Lung (tissue), 4 donors: Measurements from ENCODE around the genes MSGN1, RDH14 and NT5C1B.

- PRO-cap, result no peak
- RAMPAGE, long total RNA, result no peak
- RRBS, result no CpG with 5 or more reads among the region's 9 CpGs
These were observed at the start of gene MSGN1 for GRCh38 chr2:17816370-17816694. Gene MSGN1, plus strand, starts transcription at chr2:17816460.

DNA sequence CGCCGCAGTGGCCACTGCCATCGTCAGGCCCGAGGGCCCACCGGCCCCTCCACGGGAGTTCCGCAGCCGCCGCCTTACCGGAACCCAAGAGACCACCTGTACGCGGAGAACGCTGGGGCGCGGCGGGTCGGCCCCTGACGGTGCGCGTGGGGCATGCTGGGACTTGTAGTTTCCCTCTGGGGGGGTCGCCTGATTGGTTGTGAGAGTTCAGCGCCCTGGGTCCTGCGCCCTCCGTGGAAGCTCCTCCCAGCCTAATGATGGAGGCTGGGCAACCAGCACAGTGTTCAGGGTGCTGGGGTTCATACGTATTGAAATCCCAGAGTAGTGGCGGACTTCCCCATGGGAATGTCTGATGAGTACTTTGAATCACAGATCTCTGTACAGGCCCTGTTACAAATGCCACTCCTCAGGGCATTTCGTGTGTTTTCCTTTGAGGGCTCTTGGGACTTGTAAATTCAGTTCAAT lies at the start of gene RDH14:
Gene RDH14 (minus strand): TSS at position 102 of the 465 bp plus-strand sequence.
- PRO-cap, result bidirectional peak, plus-strand start at position 280 of the sequence, minus-strand start at position 102 of the sequence
- RAMPAGE, long total RNA, result no peak
- RRBS, result under 1% methylated on average over 8 of the region's 27 CpGs

GRCh38 chr2:18589346-18589808 lies at the start of gene NT5C1B:
Gene NT5C1B, minus strand, starts transcription at chr2:18589569.
- PRO-cap, result no peak
- RAMPAGE, long total RNA, result no peak
- RRBS, result no CpG with 5 or more reads among the region's 1 CpG

- PRO-cap, result no peak
- RAMPAGE, long total RNA, result no peak
- RRBS, result no CpG with 5 or more reads among the region's 4 CpGs
These were observed 343.5 kb upstream of the NT5C1B start for GRCh38 chr2:18932850-18933242.

- PRO-cap, result no peak
- RAMPAGE, long total RNA, result no peak
- RRBS, result no CpG with 5 or more reads among the region's 14 CpGs
These were observed 3.7 kb upstream of the OSR1 start for GRCh38 chr2:19362077-19362650.

DNA sequence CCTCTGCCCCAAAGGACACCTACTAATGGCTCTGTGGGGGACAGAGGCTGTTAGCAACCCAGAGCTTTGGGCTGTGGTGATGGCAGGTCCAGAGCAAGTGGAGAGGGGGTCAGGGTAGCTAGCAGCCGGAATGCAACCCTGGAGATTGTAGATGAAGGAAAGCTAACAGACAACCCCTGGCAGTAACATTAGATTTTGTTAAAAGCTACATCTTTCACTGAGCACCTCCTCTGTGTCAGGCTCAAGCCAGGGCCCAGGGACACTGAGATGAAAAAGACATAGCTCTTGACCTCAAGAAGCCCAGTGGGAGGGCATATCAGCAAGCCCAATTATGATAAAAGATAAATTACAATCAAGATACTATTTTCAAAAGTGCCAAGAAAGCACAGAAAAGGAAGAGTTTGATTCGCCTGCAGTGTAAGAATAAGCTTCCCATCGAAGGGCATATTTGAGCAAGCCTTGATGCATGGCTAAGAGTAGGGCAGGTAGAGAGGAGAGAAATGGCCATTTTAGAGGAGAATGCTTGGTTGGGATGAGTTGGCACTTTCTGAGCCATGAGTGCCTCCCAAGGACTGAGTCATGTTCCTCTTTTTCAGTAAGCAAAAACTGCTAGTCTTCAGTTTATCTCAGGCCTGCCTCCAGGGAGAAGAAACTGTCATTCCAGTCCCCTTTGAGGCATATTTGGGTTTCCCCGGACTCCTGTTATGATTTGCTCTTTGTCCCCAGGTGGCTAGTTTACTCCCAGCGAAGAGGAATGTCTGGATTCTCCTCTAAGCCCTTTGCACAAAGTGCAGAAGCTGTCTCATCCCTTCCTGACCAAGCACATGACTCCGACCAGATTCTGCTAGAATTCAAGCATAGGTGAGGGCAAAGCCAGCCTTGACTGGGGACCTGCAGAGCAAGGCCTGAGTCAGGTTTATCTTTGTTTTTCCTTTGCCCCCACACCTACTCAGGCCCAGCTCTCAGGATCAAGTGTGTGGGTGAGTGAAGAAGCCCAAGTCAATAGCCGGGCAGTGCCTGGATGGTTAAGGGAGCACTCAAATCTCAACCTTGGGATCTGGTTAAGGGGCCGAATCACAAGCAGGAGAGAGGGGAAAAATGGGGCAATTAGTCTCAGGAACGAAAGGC lies 115.4 kb downstream of the TTC32 start:
- PRO-cap, result no peak
- RAMPAGE, long total RNA, result no peak
- RRBS, result no CpG with 5 or more reads among the region's 9 CpGs

DNA sequence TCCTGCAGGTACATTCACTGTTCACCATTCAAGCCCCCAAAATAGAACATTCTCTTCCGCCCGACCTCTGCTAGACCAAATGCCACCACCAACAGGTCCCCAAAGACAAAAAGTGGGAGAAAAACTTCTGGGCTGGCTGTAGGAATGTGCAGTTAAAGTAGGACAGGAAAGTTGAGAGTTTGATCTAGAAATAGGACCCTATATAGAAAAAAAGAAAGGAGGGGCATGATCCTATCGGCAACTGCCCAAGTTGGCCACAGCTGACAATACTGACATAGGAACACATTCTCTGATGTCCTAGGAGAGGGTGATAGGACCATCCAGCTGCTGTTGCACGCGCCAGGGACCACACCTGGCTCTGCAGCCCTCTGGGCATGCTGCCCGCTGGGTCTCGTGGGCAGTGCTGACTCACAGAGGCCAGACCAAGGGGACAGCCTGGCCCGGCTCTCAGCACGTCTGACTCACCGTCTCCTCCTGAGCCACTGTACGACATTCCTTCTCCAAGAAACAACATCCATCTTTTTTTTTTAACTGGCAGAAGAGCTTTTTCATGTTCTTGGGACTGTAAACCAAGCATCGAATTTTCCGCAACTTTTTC lies 100.5 kb downstream of the TTC32 start:
- PRO-cap, result no peak
- RAMPAGE, long total RNA, result no peak
- RRBS, result no CpG with 5 or more reads among the region's 13 CpGs

- PRO-cap, result no peak
- RAMPAGE, long total RNA, result no peak
- RRBS, result no CpG with 5 or more reads among the region's 2 CpGs
These were observed 9.5 kb downstream of the LAPTM4A start for GRCh38 chr2:20041910-20042369.

- PRO-cap, result no peak
- RAMPAGE, long total RNA, result no peak
- RRBS, result no CpG with 5 or more reads among the region's 5 CpGs
These were observed 11.2 kb upstream of the LAPTM4A start for GRCh38 chr2:20062551-20063033.

- PRO-cap, result no peak
- RAMPAGE, long total RNA, result no peak
- RRBS, result no CpG with 5 or more reads among the region's 6 CpGs
These were observed 29.5 kb upstream of the LAPTM4A start for GRCh38 chr2:20080939-20081290.

DNA sequence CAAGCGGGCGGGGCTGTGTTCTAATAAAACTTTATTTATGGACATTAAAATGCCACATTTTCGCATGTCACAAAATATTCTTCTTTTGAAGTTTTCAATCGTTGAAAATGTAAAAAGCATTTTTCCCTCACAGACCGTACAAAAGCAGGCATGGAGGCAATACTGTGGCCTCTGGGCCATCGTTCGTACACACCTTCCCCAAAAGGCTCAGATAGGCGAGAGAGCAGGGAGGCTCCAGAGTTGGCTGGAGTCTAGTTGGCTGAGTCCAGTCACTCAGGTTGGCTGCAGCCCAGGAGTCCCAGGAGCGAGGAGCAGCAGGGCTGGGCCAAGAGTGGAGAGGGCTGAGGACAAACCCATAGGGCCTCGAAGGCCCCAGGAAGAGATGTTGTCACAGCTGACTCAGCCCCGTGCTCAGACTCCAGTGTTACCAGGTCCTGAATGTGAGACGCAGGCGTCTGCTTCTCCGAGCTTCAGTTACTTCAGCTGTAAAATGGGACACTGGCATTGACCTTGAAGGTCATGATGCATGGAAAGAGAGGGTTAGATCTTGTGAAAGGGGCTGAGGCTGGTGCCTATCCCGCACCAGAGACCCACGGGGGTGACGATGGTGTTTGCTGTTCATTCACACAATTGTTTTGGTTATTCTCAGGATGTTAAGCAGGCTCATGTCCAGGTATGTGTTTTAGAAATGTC lies 42.4 kb downstream of the SDC1 start:
- PRO-cap, result no peak
- RAMPAGE, long total RNA, result no peak
- RRBS, result no CpG with 5 or more reads among the region's 17 CpGs

- PRO-cap, result no peak
- RAMPAGE, long total RNA, result no peak
- RRBS, result no CpG with 5 or more reads among the region's 34 CpGs
These were observed 23.9 kb downstream of the SDC1 start for GRCh38 chr2:20200672-20201799.

DNA sequence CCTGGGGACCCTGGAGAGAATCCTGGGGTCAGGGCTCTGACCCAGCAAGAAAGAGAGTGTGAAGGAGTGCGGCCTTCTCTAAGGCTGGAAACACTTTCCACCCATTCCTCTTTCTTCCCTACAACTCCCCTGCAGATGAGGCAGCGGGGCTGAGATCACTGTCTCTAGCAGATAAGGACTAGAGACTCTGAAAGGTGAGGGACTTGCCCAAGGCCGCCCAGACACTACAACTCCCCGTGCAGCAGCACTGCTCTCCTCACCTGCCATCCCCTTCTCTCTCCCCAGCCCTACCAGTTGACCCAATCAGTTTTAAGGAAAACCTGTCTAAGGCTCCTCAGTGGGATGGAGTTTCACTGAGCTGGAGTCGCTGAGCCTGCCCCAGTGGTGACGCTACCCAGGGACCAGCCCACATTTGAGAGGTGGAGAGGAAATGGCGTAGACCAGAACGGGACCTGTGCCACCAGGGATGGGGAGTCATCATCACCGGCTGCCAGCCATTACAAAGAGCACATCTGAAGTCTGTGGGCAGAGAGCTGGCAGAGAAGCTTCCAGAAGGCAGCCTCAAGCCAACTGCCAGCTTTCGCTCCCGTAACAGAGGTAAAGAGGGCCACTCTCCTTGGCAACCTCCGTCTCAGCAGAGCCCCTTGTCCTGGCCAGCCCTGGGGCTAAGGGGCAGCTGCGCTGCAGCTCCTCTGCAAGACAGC lies 15.7 kb downstream of the SDC1 start:
- PRO-cap, result no peak
- RAMPAGE, long total RNA, result no peak
- RRBS, result no CpG with 5 or more reads among the region's 13 CpGs

DNA sequence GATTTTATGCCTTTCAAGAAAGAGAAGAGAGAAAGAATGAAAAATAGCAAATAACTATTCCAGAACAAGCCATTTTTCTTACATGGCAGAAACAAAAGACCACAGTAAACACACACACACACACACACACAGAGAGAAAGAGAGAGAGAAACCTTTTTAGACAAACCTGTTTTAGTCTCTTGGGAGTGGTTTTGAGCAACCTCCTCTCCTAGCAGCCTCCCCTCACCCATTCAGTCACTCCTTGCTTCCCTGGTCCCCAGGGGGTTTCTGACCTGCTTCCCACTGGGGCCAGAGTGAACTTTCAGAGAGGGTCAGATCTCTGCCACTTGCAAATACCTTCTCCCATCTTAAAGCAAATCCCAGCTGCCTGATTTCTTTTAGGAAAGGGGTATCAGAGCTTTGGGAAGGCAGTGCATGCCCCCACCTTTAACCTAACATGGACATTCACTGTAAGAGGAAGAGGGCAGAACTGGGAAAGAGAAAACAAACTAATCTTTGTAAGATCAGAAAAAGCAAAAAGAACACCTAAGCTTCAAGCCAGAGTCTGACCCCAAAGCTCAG lies 2.9 kb downstream of the SDC1 start:
- PRO-cap, result no peak
- RAMPAGE, long total RNA, result no peak

DNA sequence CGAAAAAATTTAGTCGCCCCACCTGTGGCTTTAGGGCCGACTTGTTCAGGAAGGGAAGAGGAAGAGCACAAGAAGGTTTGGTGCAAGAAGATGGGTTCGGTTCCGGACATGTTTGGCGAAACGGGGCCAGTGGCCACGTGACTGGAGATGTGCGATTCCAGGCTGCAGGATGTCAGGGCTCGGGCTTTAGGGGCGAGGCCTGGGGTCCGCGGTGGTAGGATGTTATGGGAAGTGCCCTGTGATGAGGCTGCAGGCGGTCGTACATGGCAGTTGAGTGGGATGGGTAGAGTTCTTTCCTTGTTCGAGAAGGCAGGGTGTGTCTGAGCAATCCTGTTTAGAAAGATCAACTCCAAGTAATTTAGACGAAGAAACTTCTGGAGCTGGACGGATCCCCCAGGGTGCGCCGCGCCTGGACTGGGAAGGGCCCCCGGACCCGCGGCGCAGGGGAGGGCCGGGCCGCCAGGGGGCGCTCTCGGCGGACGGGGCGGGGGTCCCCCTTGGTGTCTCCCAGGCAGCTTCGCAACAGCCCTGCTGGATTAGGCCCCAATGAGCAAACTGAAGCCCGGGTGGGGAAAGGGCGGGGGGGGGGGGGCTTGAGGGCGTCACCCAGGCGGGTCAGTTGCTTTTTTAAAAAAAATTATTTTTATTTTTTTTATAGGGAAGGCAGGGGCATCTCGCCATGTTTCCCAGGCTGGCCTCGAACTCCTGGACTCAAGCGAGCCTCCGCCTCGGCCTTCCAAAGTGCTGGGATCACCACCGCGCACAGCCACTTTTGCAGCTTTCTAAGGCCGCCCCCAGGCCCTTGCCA lies 17.2 kb upstream of the SDC1 start:
- PRO-cap, result no peak
- RAMPAGE, long total RNA, result no peak
- RRBS, result 6% methylated on average over 8 of the region's 45 CpGs

GRCh38 chr2:20243142-20243549 lies 18.2 kb upstream of the SDC1 start:
- PRO-cap, result no peak
- RAMPAGE, long total RNA, result no peak
- RRBS, result no CpG with 5 or more reads among the region's 7 CpGs

DNA sequence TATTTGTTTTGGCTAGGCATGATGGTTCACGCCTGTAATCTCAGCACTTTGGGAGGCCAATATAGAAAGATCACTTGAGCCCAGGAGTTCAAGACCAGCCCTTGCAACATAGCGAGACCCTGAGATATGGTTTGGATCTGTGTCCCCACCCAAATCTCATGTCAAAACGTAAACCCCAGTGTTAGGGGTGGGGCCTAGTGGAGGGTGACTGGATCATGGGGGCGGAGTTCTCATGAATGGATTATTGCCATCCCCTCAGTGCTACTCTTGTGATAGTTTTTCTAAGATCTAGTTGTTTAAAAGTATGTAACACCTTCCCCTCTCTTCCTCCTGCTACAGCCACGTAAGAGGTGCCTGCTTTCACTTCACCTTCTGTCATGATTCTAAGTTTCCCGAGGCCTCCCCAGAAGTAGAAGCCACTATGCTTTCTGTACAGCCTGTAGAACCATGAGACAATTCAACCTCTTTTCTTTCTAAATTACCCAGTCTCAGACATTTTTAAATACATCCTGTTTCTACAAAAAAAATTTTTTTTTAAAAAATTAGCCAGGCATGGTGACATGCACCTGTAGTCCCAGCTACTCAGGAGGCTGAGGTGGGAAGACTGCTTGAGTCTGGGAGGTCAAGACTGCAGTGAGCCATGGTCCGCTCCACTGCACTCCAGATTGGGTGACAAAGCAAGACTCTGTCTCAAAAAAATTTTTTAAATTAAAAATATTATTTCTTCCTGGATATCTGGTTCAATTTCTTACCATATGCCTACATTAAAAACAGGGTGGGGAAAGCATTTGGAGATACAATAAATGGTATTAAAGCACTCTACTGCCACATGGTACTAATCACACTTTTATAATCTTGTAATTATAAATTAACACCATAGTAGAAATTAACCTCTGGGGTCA lies 16.8 kb downstream of the PUM2 start:
- PRO-cap, result no peak
- RAMPAGE, long total RNA, result no peak
- RRBS, result no CpG with 5 or more reads among the region's 7 CpGs

- PRO-cap, result no peak
- RAMPAGE, long total RNA, result no peak
- RRBS, result no CpG with 5 or more reads among the region's 6 CpGs
These were observed 3.5 kb downstream of the PUM2 start for GRCh38 chr2:20346916-20347675.

DNA sequence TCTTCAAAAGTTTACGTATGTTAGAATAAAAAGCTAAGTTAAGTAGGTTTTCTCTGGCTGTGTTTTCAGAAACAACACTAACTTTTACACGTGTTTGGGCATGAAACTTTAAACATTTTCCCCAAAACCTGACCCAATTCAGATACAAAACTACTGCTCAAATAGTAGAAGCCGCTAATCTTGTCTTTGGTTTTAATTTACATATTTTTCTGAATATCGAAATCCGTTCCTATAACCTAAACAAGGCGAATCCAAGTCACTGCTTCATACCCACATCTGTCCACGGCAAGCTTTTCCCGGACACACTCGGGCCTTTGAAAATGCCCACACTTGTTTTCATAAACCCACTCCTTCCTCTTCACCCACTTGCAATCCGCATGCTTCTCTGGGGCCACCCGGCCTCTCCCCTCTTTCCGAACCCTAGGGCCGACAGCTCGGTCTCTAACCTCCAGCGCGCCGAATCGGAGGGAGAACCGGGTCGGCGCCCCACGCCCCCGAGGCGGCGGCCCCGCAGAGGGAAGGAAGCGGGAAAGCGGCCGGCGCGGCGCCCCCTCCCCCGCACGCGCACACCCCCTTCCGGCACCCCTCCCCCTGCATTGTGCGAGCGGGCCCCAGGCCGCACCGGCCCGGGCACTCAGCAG lies 685 bp downstream of the PUM2 start:
- PRO-cap, result unidirectional peak, plus-strand start at position 596 of the sequence
- RAMPAGE, long total RNA, result no peak
- RRBS, result 3% methylated on average over 30 of the region's 41 CpGs

- PRO-cap, result no peak
- RAMPAGE, long total RNA, result no peak
- RRBS, result no CpG with 5 or more reads among the region's 14 CpGs
These were observed 27.8 kb upstream of the RHOB start for GRCh38 chr2:20418839-20419801.